ENCODE results near the gene SLC38A10.

GRCh38 chr17:80739214-80739789 lies 194.7 kb downstream of the RPTOR start:
- PRO-cap = no peak
- RAMPAGE, long total RNA = no peak

GRCh38 chr17:80751439-80752092 lies 206.9 kb downstream of the RPTOR start:
- PRO-cap = no peak
- RAMPAGE, long total RNA = no peak

GRCh38 chr17:80795658-80796064 lies 196.0 kb upstream of the CHMP6 start:
- PRO-cap = no peak
- RAMPAGE, long total RNA = no peak

- PRO-cap = no peak
- RAMPAGE, long total RNA = no peak
Measured at GRCh38 chr17:81064662-81065888, 30.1 kb downstream of the BAIAP2 start.

- PRO-cap = no peak
- RAMPAGE, long total RNA = no peak
Measured at GRCh38 chr17:81071858-81072543, 37.0 kb downstream of the BAIAP2 start.

GRCh38 chr17:81094577-81095741 lies 60.0 kb downstream of the BAIAP2 start:
- PRO-cap = no peak
- RAMPAGE, long total RNA = no peak

GRCh38 chr17:81155241-81155440 lies 10.2 kb upstream of the PVALEF start:
- PRO-cap = no peak
- RAMPAGE, long total RNA = no peak

DNA sequence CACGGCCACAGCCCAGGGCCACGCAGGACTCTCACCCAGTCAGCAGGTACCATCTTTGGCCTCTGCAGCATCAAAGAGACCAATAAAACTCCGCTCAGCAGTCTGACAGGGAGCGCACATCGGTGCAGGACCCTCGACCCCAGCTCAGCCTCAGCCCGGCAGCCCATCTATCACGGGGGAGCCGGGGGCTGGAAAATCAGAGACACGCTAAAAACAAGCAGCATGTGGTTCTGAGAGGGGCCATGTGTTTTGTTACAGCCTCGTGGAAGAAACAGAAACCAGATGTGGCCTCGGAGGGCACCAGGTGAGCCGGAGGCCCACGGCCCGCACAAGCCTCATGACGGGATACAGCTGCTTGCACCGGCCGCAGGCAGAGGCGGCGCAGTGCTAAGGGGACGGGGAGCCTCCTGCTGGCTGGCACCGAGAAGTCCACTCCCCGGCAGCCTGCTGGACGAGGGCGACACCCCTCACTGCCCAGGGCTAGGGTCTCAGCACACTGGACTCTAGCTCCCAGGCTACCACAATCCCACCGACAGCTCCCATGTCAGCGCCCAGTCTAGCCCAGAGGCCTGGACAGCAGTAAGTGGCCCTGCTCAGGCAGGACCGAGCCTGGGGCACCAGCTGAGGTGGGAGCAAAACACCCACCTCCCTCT lies 19.1 kb downstream of the NDUFAF8 start:
- PRO-cap = no peak
- RAMPAGE, long total RNA = no peak

DNA sequence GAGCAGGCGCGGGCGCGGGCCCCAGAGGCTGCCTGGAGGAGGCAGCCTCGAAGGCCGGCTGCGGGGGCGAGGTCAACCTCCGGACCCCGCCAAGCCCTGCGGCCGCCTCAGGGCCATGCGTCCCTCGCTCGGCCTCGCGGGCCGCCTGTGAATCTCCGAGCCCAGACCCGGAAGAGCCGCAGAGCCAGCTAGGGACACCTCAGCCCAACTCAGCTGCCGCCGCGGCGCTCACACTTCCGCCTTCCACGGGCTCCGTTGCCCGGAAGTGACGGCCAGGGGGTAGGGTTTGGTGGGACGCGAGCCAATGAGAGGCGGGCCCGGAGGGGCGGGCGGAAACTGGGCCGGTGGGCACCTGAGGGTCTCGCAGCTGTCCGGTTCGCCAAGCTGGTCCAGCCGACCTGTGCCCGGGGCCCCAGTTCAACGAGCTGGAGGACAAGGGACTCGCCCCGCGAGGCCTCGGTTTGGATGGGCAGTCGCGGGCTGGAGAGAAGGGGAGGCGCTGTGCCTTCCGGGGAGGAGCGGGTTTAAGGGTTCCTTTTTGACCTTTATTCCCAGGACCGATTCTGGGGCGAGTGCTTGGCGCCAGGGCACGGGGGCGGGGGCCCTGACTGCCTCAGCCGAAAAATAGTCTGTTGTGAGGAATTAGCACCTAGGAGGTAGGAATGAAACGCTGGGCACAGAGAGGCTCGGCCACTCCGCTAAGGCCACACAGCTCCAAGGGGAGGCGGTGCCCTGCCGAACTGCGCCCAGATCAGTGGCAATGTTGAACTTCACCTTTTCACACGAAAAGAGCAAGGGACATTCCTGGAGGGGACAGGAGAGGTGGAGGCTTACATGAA lies at the start of gene SLC38A10:
SLC38A10 (minus strand) TSS at position 238 of the 839 bp plus-strand sequence.
- PRO-cap = bidirectional peak, plus-strand start at position 307 of the sequence, minus-strand start at position 247 of the sequence
- RAMPAGE, long total RNA = no peak

DNA sequence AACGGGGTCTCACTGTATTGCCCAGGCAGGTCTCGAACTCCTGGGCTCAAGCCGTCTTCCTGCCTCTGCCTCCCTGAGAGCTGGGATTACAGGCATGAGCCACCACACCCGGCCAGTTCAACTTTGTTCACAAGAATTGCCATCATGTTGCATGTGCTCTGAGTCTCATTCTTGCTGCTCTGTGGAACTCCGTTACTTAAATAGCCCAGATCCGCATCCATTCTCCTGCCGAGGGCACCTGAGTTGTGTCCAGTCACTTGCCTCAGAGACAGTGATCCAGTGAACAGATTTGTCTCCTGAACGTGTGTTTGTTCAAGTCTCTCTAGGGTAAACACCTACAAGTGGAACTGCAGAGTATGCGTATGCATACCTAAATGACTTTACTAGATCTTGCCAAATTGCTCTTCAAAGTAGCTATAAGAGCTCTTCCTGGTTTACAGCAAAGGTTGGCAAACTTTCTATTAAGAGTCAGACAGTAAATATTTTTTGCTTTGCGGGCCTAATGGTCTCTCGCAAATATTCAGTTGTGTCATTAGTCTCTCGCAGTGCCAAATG lies 3.4 kb upstream of the SLC38A10 start:
- PRO-cap = no peak
- RAMPAGE, long total RNA = no peak

DNA sequence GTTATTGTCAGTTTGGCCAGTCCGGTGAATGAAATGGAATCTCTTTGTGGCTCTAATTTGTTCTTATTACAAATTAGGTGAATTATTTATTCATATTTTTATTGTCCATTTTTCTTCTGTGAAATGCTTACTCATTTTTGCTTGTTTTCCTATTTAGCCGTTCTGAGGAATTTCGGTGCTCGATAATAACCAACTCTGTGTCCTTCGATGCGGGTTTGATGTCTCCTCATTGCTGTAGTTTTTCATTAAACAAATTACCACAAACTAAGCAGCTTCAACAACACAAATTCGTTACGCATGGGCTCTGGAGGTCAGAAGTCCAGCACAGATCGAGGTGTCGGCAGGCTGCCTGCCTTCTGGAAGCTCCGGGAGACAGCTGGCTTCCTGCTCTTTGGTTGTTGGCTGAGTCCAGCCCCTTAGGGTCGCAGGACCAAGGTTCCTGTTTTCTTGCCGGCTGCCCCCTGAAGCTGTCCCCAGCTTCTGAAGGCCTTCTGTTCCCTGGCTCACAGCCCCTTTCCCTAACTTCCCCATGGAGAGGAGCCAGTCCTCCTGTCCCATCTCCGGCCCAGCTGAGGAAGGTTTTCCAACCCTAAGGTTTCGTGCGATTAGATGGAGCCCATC lies 4.2 kb upstream of the SLC38A10 start:
- PRO-cap = no peak
- RAMPAGE, long total RNA = no peak

DNA sequence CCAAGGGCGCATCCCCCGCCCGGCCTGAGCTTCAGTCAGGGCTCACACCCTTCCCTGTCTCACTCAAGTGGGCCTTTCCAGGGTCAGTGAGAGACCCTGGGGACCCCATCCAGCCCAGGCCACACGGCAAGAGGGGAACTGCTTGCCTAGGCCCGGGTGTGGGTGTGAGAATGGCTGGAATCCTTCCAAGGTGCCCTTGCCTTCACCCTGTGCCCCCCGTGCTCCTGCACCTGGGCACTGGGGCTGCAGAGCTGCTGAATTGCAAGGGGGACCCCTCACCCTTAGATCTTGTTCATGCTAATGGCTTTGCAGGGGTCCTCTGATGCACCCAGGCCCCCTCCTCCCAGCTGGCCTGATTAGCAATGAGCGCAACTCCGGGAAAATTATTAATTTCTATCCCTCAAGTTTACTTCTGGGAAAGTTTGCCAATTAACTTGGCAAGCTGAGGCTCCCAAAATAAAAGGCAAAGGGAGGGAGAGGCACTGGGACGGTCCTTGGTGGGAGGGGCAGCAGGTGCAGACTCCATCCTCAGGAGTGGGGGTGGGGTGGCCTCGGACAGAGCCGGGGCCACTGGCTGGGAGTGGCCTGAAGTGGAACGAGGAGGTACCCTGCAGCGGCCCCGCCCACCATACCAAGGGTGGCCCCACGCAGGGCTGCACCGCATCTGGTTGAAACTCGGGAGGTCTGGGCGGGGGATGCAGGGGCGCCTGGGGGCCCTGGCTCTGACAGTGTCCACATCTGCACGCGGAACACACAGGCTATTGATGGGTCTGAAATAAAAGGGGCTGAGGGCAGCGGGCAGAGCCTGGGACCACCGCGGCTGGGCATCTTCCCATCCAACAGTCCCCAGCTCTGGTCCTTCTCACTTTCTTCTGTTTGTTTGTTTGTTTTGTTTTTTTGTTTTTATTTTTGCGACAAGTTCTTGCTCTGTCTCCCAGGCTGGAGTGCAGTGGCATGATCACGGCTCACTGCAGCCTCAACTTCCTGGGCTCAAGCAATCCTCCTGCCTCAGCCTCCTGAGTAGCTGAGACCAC lies 42.3 kb upstream of the SLC38A10 start:
- PRO-cap = no peak
- RAMPAGE, long total RNA = no peak

GRCh38 chr17:81398432-81398836 lies 3.2 kb downstream of the BAHCC1 start:
- PRO-cap = no peak
- RAMPAGE, long total RNA = no peak

- PRO-cap = no peak
- RAMPAGE, long total RNA = no peak
Measured at GRCh38 chr17:81419080-81420172, 24.2 kb downstream of the BAHCC1 start.

- PRO-cap = no peak
- RAMPAGE, long total RNA = no peak
Measured at GRCh38 chr17:81429593-81430082, 34.4 kb downstream of the BAHCC1 start.

GRCh38 chr17:81452967-81453604 lies 57.8 kb downstream of the BAHCC1 start:
- PRO-cap = no peak
- RAMPAGE, long total RNA = no peak

- PRO-cap = no peak
- RAMPAGE, long total RNA = no peak
Measured at GRCh38 chr17:81460846-81461601, 51.6 kb downstream of the ACTG1 start.

- PRO-cap = bidirectional peak, plus-strand start at chr17:81513009, minus-strand start at chr17:81512781
- RAMPAGE, long total RNA = no peak
Measured at GRCh38 chr17:81512974-81513078, 227 bp upstream of the ACTG1 start.

DNA sequence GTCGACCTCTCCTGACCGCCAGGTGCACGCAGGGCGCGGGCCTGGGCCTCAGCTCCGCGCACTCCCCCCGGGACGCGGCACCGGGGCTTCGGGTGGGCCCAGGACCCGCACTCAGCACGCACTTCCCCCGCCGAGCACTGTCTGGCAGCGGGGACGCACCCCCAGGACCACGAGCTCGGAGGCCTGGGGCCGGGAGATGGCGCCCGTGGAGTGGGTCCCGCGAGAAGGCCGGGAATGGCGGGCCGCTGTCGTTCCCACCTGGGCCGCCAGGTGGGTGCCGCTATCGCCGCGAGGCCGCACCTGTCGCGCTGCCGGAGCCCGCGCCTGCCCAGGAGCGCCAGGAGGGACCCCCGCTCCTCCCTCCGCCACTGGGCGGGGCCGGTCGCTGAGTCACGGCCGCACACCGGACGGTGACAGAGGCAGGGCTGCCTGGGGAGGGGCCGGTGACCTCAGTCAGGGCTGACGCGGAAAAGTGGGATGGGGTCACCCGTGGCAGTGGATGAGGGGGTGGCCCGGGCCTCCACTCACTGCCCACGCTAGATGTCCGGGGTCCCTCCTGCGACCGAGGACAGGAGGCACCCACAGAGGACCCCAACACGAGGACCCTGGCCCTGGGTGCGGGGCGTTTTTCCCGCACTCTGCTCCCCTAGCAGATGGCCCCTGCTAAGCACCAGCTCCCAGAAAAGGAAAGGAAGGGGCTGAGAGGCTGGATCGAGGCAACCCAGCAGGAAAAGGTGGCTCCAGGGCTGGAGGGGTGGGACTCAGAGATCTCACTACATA lies 6.8 kb upstream of the ACTG1 start:
- PRO-cap = no peak
- RAMPAGE, long total RNA = no peak

- PRO-cap = no peak
- RAMPAGE, long total RNA = no peak
Measured at GRCh38 chr17:81565016-81566143, 13.2 kb upstream of the FAAP100 start.